Cerebellum (tissue), 5 donors: ENCODE data around the gene NAV3.

DNA sequence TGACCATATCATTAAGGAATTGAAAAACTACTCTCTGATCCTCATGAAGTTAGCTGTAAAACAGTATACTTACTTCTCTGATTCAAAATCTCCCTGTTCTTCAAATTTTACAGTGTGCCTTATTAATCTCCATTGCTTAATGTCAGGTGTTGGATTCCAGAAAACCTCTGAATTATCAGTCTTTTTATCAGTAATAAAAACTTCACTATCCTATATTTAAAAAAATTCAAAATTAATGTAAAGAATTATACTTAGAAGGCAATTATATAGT lies 23.1 kb upstream of the BBS10 start:
- PRO-cap, 3 experiments: no peak in any of the 3 experiments
- RAMPAGE, long total RNA: no peak

GRCh38 chr12:76372951-76373605 lies 24.9 kb upstream of the BBS10 start:
- PRO-cap, 3 experiments: no peak in any of the 3 experiments
- RAMPAGE, long total RNA: no peak

DNA sequence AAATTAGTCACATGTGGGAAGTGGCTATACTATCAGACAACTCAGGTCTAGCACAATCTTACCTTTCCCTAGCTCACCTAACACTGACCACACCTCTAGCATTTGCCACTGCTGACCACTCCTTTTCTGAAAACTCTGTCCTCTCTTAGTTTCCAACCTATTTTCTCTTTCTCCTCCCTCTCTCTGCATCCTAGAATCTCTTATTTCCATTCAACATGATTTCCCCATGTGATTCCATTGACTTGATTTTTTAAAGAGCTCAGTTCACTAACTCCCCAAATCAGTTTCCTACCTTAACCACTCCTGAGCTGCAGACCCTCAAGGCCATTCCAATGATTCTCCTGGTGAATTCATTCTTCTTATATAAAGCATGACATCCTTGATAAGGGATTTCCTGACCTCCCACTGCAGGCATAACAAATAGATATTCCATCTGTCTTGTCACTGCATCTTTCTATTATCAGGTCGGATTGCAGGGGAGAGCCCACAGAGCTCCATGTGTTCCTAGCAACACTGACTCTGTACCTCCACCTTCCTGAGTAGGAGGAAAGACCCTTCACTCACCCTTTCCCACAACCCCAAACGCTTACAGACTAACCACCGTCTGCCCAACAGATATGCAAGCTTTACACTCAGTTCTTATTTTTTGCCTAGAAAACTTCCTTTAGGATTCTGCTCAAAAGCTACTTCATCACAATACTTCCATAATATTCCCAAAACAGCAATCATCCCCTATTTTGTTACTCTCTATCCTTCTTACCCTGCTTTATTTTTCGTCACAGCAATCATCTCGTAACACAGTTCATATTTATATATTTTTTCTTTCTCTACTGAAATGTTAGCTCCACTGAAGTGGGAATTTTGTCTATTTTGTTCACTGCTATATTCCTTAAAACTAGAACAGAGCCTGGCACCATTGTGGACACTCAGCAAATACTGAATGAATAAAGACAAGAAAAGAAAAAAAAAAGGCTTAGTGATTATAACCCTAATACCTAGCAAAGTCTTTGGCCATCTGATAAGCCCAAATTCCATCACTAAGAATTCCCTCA lies 90.3 kb downstream of the OSBPL8 start:
- PRO-cap, 3 experiments: no peak in any of the 3 experiments
- RAMPAGE, long total RNA: no peak

DNA sequence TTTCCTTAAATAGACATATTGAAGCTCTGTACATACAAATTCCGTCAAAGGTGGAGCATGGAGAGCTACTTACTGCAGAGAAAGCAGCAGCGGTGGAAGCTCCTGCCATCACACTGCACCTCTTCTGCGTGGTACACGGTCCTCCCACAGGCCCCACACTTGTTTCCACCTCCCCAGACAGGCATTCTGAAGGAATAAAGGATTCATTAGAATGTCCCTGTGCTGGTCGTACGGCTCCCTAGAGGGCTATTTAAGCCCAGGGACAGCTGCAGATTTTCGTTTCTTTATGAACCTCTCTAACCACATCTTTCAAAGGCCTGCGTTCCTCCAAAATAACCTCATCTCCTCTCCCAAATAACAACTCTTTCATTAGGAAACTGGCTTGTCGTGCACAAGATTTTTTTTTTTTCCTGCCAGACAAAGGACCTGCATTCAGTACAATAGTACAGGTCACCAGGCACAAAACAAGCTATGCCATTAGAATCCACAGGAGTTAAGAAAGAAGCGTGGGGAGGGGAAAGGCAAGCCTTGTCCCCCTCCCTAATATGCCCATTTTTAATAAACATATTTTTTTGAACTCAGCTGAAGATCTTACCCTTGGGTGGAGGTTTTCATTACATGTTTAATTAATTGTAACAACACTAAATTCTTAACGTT lies 12.6 kb downstream of the CSRP2 start:
- PRO-cap, 3 experiments: no peak in any of the 3 experiments
- RAMPAGE, long total RNA: no peak

GRCh38 chr12:77726694-77727527 lies 103.8 kb upstream of the NAV3 start:
- PRO-cap, 3 experiments: no peak in any of the 3 experiments
- RAMPAGE, long total RNA: no peak

DNA sequence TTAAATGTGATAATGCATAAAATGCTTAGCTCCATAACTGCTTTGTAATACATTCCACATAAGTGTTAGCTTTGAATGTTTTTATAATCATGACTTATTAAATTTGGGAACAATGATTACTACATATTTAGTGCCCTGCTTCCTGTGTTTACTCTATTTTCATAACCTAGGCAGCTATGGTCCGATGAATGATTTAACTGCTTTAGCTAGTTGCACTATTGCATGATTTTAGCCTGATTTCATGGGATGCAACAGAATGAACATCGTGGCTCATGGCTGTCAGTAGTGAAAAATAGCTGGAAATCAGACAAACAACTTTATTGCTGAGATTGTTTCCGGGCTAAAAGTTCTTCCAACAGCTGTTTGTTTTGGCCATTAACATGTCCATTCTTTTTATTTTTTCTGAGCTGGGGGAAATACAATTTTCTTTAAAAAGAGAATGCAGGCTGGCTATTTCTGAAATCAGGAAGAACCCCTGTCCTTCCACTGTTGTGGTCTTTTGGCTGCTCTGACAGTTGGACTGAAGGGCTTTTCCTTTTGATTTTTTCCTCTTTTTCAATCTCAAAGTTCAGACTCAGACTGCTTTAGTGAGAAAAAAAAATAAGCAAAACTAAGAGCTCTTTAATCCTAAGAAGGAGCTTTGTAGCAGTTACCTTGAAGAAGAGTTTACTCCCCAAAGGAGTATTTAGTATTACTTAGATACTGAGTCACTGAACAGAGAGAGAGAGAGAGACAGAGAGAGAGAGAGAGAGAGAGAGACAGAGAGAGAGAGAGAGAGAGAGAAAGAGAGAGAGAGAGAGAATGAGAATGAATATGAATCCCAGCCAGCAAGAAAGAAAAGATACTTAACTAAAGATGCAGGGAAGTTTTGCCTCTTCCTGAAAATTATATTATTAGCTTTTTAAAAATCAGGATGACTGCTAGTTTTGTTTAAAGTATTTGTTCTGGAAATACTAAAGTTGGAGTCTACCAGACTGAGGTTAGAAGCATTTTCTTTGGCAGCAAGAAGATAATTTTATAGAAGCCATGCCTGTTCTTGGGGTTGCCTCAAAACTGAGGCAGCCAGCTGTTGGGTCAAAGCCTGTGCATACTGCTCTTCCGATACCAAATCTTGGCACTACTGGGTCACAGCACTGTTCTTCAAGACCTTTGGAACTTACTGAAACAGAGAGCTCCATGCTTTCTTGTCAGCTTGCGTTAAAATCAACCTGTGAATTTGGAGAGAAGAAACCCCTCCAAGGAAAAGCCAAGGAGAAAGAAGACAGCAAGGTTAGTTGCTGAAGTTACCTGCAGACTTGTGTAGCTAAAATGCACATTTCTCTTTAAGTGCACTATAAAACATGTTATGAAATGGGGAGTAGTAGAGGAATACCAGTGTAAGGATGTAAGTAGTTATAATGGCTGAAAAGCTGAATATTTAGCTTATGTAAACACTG lies at the start of gene NAV3:
NAV3 (plus strand) TSS at position 459 of the 1,436 bp plus-strand sequence.
- PRO-cap, 3 experiments: no peak in any of the 3 experiments
- RAMPAGE, long total RNA: no peak

DNA sequence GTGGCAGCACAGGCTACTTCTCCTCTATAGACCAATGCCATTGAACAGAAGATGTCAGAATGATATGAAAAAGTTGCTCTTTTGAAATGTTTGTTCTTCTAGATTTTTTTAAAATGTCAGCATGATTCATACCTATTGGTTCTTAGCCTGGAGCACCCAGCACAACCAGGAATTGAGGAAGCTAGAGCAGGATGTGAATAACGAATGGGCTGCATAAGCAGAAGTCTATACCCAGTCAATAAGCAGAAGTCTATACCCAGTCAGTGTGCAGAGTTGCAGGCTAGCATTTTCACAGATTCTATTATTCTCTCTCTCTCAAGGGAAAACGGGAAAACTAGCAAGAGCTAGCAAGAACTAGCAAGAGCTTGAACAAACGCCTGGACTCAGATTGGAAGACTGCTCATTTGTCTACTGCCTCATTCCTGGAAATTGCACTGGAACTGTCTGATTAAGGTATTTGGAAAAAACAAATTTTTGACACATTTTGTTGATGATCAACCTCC lies 113.0 kb downstream of the SYT1 start:
- PRO-cap, 3 experiments: no peak in any of the 3 experiments
- RAMPAGE, long total RNA: no peak

GRCh38 chr12:79605092-79605373 lies 85.7 kb downstream of the PAWR start:
- PRO-cap, 3 experiments: no peak in any of the 3 experiments
- RAMPAGE, long total RNA: no peak

- PRO-cap, 3 experiments: no peak in any of the 3 experiments
- RAMPAGE, long total RNA: no peak
These were observed 46.5 kb downstream of the PAWR start for GRCh38 chr12:79644261-79644595.

DNA sequence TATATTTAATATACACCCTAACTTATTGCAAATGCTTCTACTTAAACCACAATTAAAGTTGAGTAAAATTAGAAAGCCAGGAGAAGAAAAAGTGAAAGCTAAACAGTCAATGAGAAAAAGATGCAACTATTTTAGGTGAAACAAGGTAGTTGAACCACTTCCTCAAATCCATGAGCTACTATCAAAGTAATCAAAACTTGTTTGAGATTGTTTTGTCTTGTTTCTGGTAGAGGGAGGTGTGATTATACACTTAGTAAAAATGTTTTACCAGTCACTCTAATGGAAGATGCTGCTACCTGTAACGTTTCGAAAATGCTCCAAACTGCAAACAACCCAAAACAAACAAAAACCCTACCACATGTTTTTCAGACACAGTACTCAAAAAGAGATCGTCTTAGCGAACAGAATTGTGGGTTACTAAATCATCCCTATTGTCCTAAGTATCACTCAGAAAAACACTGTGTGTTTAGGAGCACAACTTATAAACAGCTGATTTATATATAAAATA lies 2.0 kb downstream of the PAWR start:
- PRO-cap, 3 experiments: no peak in any of the 3 experiments
- RAMPAGE, long total RNA: no peak

- PRO-cap, 3 experiments: no peak in any of the 3 experiments
- RAMPAGE, long total RNA: no peak
These were observed 1.3 kb downstream of the PAWR start for GRCh38 chr12:79689268-79690135.

DNA sequence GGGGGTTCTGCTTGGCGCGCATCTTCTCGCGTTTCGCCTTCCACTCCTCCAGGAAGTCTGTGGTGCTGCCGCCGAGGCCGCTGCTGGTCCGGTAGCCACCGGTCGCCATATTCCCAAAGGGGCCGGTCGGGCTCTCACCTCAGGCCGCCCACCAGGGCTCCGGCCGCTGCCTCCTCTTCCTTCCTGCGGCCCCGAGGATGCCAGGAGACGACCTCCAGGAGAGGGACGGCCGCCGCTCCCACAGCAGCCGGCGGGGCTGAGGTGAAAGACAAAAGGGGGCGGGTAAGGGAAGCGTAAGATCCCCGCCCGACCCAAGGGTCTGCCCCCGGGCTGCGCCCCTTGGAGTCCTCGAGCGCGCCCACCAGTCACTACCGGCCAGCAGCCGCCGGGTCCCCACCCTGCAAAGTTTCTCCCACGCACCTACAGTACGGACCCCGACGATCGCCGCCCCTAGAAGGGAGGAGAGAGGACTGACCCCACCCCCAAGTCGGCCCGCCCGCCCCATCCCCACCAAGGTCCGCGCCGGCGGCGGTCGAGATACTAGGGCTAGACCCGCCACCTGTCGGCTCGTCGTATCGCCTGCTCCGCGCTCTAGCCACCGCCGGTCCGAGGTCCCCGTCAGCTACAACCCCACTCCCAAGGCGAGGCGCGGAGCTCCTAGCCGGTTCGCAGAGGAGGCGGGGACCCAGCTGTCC lies 481 bp downstream of the PAWR start:
- PRO-cap, 3 experiments: peak in 3 of 3 experiments; most common plus-strand start position 520 of the sequence (in 2); most common minus-strand start position 412 of the sequence (in 2)
- RAMPAGE, long total RNA: no peak

DNA sequence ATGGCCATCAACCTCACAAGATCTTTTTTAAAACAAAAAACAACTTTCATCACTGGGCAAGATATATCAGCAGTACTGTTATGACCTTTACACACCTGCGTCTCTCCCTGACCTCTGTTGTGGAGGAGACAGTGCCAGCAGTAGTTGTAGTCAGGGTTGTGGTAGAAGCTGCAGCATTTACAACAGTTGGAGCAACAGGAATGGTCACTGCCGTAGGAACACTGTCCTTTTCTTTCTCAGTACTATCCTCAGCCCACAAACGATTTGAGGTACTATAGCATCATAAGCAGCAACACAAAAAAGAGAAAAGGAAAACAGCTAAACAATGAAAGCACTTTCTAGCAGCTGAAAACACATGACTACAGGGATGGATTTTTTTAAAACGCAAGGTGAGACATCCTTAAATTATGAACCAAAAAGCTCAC lies 114.7 kb upstream of the PAWR start:
- PRO-cap, 3 experiments: no peak in any of the 3 experiments
- RAMPAGE, long total RNA: no peak

DNA sequence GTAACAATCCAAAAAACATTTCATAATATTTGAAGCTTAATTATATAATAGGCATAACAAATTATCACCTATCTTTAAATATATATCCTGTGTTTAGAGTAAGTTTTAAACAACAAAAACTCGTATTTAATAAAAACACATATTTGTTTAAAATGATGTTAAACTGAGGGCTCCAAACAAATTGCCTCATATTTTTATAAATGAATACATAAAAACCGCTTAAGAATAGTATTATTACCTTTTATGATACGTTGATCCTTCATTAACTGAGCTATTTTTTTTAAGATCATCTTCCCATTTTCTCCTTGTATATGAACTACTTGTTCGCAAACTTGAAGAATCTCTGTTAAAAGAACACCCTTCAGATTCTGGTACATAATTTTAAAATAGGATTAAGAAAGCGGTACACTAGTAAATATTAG lies 116.2 kb upstream of the PAWR start:
- PRO-cap, 3 experiments: no peak in any of the 3 experiments
- RAMPAGE, long total RNA: no peak

- PRO-cap, 3 experiments: no peak in any of the 3 experiments
- RAMPAGE, long total RNA: no peak
These were observed 62.2 kb downstream of the PPP1R12A start for GRCh38 chr12:79872606-79873120.

DNA sequence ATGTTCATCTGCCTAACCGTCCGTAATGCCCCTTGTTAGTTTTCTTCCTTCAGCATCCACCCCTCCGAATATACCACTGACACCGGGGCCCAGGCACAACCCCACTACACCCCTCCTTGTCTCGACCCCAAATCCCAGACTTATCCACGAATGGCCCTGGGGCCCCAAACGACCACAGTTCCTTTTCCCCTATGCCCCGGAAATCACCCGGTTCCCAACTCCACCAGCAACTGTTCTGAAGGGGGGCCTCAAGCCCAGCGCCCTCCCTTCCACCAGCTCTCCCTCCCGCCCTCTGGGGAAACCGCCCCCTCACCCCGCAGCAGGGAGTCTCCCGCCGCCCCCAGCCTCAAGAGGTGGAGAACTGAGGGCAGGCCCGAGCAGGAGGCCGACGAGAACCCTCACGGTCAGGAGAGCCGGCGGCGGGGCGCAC lies 621 bp downstream of the PPP1R12A start:
- PRO-cap, 3 experiments: no peak in any of the 3 experiments
- RAMPAGE, long total RNA: no peak

DNA sequence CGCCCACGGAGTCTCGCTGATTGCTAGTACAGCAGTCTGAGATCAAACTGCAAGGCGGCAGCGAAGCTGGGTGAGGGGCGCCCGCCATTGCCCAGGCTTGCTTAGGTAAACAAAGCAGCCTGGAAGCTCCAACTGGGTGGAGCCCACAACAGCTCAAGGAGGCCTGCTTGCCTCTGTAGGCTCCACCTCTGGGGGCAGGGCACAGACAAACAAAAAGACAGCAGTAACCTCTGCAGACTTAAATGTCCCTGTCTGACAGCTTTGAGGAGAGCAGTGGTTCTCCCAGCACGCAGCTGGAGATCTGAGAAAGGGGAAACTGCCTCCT lies 33.8 kb downstream of the PTPRQ start:
- PRO-cap, 3 experiments: no peak in any of the 3 experiments
- RAMPAGE, long total RNA: no peak

GRCh38 chr12:80697269-80697784 lies 10.1 kb upstream of the MYF6 start:
- PRO-cap, 3 experiments: no peak in any of the 3 experiments
- RAMPAGE, long total RNA: no peak

- PRO-cap, 3 experiments: no peak in any of the 3 experiments
- RAMPAGE, long total RNA: no peak
These were observed 1.9 kb upstream of the LIN7A start for GRCh38 chr12:80939436-80940177.

DNA sequence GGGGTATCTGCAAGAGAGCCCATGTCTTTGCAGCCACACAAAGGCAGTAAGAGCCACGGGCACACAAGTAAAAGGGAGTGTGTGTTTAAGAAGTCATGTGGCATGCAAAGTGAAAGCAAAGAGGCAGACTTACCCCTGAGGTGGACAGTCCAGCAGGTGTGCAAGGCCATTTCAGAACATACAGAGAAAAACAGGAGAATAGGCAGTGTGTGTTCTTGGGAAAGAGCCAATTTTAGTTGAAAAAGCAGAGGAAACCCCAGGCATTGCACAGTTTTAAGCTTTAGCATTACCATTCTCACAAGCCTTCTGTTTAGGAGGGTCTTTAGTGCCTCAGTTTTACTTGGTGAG lies 26.8 kb upstream of the TMTC2 start:
- PRO-cap, 3 experiments: no peak in any of the 3 experiments
- RAMPAGE, long total RNA: no peak